Fibroblast of villous mesenchyme (primary cell): ENCODE measurements around the gene CATSPERE.

GRCh38 chr1:243287542-243288129 lies 31.8 kb downstream of the SDCCAG8 start:
- CAGE, long polyA plus RNA = no peak

- CAGE, long polyA plus RNA = no peak
Measured at GRCh38 chr1:243364709-243365426, 109.0 kb downstream of the SDCCAG8 start.

- CAGE, long polyA plus RNA = no peak
Measured at GRCh38 chr1:243455549-243456887, 200.2 kb downstream of the SDCCAG8 start.

DNA sequence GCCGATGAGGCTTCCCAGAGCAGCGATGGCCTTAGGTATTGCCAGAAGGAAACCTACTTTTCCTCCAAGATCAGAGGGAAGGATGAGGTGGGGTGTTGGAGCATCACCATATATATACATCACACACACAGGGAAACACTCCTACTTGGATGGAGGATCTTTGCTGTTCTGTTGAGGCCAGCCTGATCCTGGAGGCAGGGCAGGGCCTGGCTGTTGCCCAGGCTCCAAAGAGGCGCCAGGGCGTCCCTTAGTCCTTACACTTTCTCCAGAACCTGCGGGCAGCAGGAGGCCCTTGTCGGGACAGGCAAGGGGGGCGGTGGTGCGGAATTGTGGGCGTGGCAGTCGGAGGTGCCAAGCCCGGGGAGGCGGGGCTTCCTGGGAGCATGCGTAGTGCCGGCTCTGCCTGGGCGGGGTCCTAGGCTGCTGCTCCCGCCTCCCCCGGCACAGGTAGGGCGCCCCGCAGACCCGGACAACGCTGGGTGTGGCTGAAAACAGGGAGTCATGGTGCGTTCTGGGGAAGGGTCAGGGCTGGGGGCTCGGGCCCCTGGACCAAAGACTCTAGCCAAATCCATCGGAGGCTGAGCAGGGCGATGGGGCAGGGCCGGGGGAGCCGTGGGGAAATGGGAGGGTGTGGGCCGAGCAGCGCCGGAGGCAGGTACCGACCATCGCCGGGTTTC lies 231.7 kb downstream of the SDCCAG8 start:
- CAGE, long polyA plus RNA = no peak

GRCh38 chr1:243501091-243502193 lies 245.6 kb downstream of the SDCCAG8 start:
- CAGE, long polyA plus RNA = no peak

- CAGE, long polyA plus RNA = no peak
Measured at GRCh38 chr1:243505956-243506669, 250.3 kb downstream of the SDCCAG8 start.

DNA sequence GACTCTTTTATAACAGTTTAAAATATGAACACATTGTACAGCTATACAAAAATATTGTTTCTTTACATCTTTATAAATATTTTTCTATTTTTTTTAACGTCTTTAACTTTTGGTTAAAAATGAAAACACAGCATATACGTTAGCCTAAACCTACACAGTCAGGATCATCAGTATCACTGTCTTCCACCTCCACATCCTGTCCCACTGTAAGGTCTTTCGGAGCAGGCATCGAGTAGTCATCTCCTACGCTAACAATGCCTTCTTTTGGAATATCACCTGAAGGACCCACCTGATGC lies 254.6 kb downstream of the AKT3 start:
- CAGE, long polyA plus RNA = no peak

GRCh38 chr1:243713806-243714350 lies 136.2 kb downstream of the AKT3 start:
- CAGE, long polyA plus RNA = no peak

DNA sequence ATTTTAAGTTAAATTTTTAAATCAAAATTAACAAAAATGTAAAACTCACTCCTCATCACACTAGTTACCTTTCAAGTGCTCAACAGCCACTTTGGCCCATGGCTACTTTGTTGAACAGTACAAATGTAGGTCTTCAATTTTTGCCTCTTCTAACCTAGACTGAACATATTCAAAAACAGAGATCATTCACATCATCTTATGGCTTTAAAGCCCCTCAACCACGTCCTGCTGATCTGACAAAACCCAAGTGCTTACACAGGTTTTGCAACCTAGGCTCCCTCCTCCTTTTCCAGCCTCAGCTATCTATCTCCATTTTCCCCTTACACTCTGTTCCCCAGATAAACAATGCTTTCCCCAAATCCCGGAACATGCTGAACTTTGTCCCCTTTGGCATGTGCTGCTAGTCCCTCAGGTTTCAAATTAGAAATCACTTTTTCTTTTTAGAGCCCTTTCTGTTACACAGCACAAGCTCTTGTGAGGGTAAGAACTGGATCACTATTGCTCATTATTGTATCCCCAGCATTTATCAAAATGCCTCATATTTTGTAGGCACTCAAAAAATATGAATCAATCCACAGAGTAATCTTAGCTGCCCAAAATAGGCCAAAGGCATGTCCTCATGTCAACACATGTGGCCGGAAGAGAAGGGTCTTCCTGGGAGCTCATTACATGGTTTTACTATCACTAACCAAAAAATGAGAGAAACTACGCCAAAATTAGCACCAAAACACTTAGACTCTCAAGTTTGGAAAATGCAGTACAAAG lies 110.4 kb downstream of the AKT3 start:
- CAGE, long polyA plus RNA = no peak

DNA sequence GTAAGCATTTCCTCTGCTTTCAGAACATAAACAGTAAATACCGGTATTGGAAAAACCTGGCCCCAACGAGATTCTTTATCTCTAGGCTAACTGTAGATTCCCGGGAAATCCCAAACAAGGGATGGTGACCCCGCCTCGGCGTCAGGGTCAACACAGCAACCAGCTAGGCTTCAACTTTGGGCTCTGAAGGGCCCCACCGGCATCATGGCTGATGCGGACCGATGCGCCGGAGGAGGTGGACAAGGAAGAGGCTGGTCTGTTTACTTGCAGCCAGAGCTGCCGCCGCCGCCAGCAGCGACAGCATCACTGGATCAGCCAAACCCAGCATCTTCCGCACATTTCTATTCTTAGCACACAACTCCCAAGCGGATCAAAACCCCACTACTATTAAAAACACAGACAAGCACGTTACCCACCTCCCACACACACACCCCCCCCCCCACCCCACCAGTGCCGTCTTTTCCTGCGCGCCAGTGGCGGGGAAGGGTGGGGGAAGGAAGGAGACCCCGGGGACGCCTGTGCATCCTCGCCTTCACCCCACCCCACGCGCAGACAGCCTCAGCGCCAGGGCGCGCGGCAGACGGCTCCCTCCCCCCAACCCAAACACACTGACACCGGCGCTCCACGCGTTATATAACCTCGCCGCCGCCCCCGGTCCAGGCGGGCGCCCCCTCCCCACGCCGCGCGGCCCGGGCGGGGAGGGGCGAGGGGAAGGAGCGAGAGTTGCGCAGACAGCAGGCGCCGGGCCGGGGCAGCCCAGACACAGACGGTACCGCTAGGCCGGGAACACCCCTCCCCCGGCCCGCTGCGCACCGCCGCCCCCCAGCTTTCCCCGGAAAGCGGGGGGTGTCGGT lies 859 bp downstream of the AKT3 start:
- CAGE, long polyA plus RNA = no peak

GRCh38 chr1:244046664-244047639 lies 4.1 kb upstream of the ZBTB18 start:
- CAGE, long polyA plus RNA = no peak

- CAGE, long polyA plus RNA = no peak
Measured at GRCh38 chr1:244054208-244055014, 3.3 kb downstream of the ZBTB18 start.

DNA sequence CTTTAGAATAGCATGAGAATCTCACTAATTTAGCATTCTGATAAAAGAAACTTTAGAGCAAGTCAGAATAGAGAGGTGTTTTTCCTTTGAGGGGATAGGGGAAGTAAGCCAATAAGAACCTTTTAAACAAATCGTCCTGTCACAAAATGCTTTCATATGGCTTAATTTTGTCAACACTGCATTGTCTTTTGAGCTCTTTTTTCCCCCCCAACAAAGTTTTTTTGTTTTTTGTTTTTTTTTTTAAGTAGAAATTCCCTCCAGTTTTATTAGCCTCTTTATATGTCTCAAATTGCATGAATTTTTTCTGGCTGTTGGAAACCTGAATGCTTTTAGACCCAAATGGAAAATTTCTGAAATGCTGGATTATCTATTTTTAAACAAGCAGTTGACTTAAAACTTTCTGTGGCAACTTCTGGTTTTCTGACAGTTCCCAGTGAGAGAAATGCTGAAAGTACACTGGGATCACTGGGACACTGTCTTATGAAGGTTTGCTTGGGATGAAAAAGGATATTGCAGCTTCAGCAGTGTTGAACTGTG lies 4.5 kb downstream of the ZBTB18 start:
- CAGE, long polyA plus RNA = no peak

GRCh38 chr1:244138277-244138928 lies 87.3 kb downstream of the ZBTB18 start:
- CAGE, long polyA plus RNA = no peak

- CAGE, long polyA plus RNA = no peak
Measured at GRCh38 chr1:244214194-244214712, 138.2 kb upstream of the C1orf100 start.

DNA sequence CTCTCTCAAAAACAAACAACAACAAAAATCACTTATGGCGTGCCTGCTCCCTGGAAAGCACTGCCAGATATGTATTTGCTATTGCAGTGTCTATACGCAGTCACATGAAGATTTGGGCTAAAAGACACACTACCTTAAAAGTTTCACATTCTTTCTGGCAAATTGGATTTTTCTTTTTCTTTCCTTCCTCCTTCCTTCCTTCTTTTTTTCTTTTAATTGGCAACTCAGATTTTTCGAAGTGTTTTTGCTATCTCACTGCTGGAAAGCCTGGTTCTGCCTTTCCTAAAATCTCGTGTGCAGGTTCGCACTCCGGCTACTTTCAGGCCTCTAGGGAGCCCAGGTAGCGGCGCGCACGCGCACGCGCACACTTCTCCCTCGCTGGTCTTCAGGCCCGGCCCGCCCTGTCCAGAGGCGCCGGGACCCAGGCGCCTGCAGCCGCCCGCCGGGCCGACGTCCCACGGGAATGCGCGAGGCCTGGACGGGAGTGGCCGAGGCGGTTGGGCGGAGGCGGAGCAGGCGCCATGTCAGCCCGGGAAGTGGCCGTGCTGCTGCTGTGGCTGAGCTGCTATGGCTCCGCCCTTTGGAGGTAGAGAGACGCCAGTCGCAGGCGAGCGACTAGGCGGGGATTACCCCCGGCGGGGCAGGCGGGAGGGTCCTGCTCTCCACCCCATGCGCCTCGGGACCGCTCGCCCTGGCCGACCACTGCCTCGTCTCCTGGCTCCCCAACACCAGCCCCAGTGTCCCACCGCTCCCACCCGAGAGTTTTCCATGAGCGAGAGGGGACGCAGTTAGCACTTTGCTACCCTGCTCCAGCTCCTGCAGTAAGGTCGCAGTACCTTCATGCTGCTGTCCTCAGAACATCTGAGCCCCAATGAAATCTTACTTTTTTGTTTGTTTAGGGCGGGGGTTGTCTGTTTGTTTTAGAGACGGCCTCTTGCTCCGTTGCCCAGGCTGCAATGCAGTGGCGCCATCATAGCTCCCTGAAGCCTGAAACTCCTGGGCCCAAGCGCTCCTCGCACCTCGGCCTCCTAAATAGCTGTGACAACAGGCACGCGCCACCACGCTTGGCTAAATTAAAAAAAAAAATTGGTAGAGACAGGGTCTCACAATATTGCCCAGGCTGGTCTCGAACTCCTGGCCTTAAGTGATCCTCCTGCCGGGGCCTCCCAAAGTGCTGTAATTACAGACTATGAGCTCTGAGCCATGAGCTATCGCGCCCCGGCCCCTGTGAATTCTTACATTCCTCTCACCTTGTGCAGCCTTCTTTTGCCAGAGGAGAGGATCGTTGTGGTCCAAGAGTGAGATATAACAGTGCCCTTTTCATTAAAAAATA lies at the start of gene CATSPERE:
Gene CATSPERE, plus strand, starts transcription at position 365 of the 1,333 bp plus-strand sequence.
- CAGE, long polyA plus RNA = no peak

DNA sequence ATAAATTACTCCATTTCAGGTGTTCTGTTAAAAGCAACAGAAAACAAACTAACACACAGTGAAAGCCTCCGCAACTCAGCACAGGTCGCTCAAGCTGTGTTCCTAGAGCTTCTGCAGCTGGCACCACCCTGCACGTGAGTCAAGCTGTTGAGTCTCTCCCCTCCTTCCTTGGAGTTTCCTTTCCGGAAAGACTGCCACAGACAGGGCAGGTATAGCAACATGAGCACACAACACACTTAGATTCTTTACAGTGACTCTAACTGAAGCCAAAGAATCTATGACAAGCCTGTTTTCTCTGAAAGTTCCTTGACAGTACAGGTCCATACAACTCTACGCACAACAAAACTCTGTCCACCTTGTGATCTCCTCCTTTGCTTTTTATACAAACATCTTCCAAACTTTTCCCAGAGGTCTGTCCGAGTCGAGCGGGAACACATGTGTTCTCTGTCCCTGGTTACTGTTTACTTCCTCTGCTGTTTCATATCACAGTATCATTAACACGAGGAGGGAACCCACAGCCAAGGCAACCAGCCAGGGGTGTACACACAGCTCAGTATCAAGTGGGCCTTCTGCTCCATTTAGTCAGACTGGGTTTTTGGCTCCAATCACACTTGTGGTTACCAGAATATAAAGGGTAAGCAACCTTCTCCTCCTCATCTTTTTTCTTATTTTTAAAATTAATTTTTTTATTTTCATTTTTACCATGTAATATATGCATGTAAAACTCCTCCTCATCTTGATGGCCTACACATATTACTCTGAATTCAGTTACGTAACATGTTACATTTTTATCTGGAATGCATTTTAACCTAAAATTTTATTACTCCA lies 38.6 kb upstream of the DESI2 start:
- CAGE, long polyA plus RNA = no peak

DNA sequence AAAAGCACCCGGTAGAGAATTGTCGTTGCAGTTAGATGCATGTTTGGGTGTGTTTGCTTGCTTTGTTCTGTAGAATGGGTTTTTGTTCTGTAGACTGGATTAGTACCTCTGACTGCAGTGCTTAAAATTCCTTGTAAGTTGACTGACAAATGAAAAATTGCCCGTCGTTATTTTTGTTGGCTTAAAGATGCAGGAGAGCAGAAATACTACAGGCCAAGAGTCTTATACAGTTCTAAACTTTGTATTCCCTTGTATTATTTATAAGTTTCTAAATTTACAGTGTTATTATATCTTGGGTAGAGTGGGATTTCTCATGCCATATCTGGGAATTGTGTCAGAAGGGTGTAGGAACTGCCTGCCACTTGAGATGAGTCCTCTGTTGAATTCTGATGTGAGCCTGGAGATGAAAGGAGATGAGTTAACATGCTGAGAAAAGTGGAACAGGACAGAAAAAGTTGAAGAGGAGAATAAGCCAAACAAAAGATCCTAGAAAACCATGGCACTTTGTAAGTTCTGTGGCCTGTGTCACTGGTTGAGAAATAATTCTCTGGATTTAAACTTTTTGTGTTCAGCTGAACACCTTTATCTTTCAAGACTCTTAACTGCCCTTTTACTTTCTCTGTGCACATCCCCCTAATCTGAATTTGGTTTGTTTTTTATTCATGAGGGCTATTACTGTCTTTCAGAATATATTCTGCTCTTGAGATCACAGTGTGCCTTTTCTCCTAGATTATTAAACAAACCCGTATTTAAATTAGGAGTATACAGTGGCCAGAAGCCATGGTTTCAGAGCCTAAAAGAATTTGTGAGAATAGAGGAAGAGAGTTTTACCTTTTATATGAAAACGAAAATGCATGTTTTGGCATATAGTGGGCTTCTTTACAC lies 1.5 kb downstream of the DESI2 start:
- CAGE, long polyA plus RNA = no peak

DNA sequence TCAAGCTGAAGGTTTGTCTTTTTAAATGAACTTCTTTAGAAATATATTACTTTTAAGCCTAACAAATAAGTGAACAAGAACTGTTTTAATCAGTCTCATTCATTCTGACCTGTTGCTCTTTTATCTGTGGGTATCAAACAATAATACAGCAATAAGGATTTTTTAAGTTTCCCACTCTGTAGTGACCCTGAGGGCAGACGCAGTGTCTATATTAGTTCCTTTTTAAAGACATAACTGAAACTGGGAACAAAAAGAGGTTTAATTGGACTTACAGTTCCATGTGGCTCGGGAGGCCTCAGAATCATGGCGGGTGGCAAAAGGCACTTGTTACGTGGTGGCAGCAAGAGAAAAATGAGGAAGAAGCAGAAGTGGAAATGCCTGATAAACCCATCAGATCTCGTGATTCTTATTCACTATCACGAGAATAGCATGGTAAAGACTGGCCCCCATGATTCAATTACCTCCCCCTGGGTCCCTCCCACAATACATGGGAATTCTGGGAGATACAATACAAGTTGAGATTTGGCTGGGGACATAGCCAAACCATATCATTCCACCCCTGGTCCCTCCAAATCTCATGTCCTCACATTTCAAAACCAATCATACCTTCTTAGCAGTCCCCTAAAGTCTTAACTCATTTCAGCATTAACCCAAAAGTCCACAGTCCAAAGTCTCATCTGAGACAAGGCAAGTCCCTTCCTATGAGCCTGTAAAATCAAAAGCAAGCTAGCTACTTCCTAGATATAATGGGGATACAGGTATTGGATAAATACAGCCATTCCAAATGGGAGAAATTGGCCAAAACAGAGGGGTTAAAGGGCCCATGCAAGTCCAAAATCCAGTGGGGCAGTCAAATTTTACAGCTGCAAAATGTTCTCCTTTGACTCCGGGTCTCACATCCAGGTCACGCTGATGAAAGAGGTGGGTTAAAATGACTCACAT lies 13.9 kb downstream of the DESI2 start:
- CAGE, long polyA plus RNA = no peak

- CAGE, long polyA plus RNA = no peak
Measured at GRCh38 chr1:244729862-244730307, 930 bp downstream of the ENSG00000284188 start.